ENCODE measurements around a stretch of chr1.

GRCh38 chr1:234675088-234675287, 65.0 kb upstream of the IRF2BP2 start:
- RRBS: no CpG with 5 or more reads among the region's 2 CpGs

DNA sequence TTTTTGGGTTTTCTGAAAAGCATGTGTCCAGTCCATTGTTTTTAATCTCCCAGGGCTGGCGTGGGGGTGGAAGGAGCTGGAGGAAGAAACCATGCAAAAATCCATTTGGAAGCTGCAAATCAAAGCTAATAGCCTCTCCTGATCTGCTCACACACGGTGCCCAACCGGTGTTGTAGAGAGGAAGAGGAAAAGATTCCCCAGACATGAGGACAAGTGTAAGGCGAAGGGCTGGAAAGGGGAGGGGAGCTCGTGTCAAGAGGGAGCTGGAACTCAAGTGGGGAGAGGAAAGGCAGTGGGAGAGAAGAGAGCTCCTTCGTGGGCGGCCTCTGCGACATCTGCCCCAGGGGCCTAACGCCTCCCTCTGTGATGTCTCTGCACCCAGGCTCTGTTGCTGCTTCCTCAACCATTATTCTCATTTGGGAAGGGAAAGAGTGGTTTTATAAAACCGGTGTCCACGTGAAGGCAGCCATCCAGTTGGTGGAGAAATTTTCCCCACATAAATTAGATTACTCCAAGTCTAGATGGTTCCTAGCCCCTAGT, 112.4 kb upstream of the IRF2BP2 start:
- RRBS: no CpG with 5 or more reads among the region's 11 CpGs

- RRBS: no CpG with 5 or more reads among the region's 5 CpGs
These were observed 141.3 kb upstream of the IRF2BP2 start for GRCh38 chr1:234751065-234751896.

- RRBS: no CpG with 5 or more reads among the region's 4 CpGs
These were observed 254.1 kb upstream of the IRF2BP2 start for GRCh38 chr1:234863960-234864551.

DNA sequence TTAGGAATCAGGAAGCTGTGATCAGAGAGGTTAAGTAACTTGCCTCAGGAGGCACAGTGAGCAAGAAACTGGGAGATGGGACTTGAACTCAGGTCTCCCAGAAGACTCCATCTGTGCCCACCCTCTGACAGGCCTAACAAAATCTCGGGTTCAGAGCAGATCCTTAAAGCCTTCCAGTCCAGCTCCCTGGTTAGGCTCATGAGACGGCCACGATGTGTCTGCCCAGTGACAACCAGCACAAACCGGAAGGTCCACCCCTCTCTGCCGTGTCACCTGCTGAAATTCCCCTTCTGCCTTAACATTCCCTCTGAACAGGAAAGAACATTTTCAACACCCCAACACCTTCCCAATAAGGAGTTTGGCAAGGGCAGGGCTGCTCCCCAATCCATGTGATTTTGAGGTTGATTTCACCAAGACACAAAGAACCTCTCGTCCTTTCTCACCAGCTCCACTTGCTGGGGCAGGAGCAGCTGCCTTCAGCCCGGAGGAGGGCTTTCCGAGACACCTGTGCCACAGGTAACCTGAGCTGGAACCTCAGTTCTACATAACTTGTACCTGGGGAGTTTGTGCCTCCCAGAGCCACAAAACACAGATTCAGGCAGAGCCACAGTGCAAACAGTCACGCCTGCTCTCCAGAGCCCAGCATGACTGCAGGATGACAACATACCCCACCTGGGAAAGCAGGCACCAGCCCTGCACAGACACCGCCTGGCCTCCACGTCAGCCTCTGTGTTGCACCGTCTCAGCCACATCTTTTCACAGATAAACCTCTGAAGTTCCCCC, 229.9 kb downstream of the TOMM20 start:
- RRBS: no CpG with 5 or more reads among the region's 12 CpGs

DNA sequence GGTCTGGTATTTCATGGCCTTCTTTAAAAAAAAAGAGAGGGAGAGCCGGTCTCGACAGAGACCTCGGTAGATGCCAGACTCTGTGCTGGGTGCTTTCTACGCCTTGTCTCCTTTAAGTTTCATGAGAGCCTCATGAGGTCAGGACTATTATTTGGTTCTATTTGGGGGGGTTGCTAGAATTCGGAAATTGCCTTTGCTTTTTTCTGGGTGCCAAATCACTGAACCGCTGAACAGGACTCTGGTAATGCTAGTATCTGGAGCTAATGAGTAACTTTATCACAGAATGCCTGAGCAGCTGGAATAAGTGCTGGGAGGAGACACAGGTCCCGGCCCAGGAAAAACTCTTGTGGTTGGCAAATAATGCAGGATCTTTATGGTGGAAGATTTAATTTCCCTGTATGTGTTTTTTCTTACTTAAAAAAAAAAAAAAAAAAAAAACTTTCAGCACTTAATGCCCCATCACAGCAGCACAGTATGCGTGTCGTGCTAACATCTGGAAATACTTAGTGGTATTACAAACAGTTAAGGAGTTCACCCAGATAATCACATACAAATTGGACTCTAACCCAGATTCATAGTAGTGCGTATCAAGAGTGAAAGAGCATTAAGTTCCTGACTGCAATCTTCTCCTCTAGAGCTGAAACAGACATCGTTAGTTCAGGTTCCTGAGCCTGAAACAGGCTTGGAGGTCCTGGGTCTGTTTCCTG, 220.7 kb downstream of the TOMM20 start:
- RRBS: no CpG with 5 or more reads among the region's 11 CpGs

DNA sequence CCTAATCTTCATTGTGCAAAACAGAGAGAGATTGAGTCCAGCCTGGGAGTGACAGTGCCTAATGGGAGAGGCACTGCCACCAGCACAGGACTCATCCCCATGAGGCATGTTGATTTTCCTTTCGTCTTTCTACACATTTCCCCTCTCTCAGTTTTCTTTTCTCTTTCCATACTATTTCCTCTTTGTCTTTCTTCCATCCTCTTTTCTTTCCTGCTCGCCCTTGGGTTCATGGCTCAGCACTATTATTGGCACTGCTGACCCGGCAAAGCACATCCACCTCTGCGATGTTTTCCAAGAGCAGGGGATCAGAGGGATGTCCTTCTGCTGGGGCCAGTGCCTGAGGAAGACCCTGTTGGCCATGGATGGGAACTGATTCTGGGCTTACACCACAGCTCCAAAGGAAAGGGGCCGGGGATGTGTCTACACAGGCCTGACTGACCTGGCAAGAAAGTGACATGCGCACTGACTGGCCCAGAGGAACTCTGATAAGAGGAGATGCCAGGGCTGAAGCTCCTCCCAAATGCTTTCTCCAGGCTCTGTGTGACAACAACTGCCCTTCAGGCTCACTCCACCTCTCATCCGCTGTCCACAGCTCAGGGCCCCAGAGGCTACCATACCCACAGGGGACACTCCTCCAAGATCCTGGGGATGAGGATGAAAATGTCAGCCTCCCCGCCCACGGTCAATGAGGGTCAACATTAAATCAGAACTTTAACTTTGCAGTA, 195.7 kb downstream of the TOMM20 start:
- RRBS: no CpG with 5 or more reads among the region's 9 CpGs

- RRBS: no CpG with 5 or more reads among the region's 17 CpGs
These were observed 152.2 kb downstream of the TOMM20 start for GRCh38 chr1:234976013-234977188.

DNA sequence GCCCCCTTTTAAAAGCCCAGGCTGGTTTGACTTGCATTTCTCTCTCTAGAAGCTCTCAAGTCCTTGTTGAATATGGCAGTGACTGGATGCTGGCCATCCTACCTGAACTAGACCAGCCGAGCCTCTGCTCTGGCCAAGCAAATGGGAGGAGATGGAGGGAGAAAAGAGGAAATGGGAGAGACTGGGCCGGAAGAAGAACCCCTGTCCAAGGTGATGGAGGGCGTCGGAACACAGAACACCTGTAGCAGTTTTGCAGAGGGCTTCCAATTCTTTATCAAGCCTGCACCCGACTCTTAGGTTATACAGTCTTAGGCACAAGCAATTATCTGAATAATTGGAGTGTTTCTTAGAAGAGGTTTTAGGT, 148.7 kb downstream of the TOMM20 start:
- RRBS: no CpG with 5 or more reads among the region's 5 CpGs

DNA sequence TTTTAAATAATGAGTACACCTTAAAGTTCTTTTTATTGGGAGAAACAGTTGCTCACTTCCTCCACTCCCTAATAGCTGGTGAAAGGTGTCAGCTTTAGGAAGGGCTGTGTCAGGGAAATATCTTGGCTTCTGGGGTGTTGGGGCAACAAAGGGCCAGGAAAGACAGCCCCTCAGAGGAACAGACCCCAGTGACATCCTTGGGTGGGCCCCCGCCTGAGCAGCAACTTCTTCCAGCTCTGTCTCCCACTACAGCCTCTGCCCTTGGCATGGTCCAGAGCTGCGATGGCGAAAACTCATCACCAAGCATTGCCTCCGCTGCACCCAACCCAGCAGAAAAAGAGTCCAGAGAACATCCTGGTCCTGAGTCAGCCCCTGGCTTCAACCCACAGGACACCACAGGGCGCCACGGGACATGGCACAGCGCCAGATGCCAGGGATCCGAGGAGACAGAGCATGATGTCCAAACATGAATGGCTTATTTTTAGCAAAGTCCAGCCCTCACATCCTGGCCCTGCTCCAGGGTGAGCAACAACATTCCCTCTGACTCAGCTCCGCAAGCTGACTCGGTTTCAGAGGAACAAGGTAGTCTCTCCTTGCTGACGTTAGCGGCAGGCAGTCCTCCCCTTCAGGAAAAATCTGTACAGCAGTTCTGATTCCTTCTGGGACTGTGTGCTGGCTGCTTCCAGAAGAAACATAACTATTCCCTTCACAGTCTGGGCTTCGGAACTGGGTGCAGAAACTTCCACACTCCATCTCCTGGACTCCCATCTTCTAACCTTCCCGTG, 131.5 kb downstream of the TOMM20 start:
- RRBS: no CpG with 5 or more reads among the region's 14 CpGs

- RRBS: no CpG with 5 or more reads among the region's 19 CpGs
These were observed 128.2 kb downstream of the TOMM20 start for GRCh38 chr1:235000274-235001058.

GRCh38 chr1:235006849-235007332, 121.7 kb downstream of the TOMM20 start:
- RRBS: no CpG with 5 or more reads among the region's 5 CpGs

GRCh38 chr1:235108912-235109878, 19.4 kb downstream of the TOMM20 start:
- RRBS: no CpG with 5 or more reads among the region's 17 CpGs

DNA sequence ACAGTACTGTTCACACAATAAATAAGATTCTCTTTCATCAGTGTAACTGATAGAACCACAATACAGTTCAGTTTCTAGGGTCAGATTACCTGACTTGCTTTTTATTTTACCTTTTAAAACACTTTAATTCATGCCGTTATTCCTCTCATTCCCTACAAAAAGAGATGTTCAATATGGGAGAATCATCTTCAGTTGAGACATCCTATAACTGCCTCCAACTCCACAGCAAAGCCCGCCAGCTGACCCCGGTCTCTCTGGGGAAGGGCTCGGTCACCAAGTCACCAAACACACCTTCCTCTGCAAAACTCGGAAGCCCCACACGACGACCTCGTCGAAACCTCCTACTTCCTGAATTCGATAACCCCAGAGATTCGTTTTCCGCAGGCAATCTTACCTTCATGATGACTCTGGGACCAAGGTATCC, 1.4 kb downstream of the ARID4B start:
- RRBS: no CpG with 5 or more reads among the region's 12 CpGs

DNA sequence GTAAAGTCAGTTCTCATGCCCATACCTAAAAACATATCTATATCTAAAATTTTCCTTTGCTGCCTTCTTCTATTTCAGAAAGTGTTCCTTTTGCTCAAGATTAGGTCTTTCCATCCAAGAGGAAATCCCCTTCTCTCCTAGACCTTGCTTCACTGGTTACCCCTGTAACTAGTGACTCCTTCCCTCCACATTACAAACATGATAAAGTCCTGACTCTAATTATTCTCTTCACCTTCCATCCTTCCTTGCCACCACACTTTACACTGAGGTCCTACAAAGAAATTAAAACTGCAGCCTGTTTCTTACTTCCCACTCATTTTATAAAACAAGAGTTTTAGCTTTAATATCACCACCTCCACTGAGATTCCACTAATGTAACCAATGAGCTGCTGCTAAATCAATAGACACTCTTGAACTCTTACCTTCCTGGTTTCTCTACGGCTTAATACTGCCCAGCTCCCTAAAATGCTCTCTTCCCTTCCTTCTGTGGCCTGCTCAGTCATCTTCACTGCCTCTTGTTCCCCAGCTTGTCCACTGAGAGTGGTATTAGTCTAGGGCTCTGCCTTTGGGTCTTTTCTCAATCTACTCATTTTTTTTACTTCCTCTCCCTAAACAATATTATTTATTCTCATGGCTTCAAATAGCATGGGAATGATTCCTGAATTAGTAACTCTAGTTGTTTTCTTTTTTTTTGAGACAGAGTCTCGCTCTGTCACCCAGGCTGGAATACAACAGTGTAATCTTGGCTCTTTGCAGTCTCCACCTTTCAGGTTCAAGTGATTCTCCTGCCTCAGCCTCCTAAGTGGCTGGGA, 14.5 kb downstream of the B3GALNT2 start:
- RRBS: no CpG with 5 or more reads among the region's 2 CpGs

- RRBS: 5% methylated on average over 8 of the region's 28 CpGs
These were observed 1.2 kb downstream of the GNG4 start for GRCh38 chr1:235648286-235648817.

DNA sequence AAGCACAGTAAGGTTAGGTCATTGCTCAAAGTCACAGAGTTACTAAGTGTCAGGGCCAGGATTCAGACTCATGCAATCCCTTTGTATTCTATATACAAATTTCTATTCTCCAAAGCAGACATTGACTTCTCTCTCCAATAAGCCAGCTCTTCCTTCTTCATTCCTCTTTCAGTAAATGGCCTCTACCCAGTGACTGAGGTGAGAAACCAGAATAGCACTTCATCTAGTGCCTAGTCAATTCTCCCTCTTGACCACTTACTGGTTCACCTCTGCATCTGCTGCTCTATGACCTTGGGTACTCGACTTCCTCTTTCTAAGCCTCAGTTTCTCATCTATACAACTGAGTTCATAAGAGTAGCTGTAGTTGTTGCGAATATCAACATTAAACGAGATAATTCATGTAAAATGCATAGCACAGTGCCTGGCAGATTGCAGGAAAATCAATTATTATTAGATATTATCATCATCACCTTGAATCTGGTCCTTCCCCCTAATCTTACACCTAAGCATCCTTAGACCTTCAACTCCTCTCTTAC, 12.4 kb downstream of the LYST start:
- RRBS: no CpG with 5 or more reads among the region's 3 CpGs

- RRBS: no CpG with 5 or more reads among the region's 6 CpGs
These were observed 21.3 kb upstream of the LYST start for GRCh38 chr1:235887912-235888517.

DNA sequence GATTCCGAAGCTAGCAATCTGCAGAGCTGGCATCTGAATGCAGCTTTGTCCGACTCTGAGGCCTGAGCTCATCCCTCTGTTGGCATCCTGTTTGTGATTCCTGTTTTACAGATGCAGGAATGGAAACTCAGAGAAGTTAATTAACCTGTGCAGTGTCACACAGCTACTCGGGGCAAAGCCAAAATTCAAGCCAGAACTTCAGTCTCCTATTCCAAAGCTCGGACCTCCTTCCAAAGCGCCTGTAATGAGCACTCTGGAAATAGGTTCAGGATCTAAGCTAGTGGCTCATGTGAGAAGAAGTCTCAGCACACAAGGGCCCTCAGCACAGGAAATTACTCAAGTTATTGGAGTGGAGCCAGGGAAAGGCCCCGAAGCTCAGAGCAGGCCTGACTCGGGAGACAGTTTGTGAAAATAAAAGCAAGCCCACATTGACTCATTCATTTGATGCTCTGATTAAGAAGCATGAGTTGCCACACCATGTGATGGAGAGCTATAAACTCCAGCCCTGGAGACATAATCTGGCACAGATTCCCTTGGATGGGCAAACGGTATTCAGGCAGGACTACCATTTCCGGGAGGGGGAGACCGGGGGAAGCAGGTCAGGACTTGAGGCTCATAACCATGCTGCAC, 50.6 kb upstream of the LYST start:
- RRBS: no CpG with 5 or more reads among the region's 10 CpGs

DNA sequence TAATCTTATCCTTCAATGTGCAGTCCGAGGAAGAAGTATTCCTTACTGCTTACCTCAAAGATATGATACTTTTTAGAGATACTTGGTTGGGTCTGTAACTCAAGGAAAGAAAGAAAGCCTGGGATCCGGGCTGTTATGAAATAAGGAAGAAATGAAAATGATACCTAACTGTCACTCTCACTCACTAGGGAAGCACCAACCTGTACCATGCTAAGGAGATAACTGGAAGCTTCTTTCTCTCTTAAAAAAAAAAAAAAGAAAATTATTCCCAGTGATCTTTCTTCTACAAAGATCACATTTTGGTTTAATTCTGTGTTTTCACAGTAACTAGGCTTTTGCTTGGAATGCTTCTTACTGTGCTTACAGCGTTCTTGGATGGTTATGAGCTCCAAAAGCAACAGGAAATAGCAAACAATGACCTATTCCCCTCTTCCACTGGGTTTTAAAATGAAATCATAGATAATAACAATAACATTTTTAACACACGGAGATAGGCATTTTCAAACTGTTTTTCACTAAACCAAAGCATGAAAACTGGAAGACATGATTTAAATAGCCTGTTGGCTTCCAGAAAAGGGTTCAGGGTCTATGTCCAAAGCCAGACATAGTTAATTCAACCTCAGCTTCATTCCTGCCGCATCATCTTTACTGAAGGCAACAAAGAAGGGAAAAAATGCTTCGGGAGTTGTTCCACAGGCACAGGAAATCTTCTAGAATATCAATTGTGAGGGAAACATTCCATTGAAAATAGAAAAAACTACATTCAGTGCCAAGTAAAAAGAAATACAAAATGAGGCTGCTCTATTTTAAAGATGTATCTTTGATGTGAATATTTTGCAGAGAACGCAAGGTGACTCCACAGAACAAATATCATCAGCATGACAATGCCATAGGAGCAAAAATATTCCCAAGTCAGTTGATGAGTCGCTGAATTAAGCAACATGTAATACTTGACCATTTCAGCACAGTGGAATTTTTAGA, 80.9 kb downstream of the NID1 start:
- RRBS: no CpG with 5 or more reads among the region's 8 CpGs

Measured in AG08470 (cell line).